SP-49 (cell line): ENCODE data around the gene NOL9.

DNA sequence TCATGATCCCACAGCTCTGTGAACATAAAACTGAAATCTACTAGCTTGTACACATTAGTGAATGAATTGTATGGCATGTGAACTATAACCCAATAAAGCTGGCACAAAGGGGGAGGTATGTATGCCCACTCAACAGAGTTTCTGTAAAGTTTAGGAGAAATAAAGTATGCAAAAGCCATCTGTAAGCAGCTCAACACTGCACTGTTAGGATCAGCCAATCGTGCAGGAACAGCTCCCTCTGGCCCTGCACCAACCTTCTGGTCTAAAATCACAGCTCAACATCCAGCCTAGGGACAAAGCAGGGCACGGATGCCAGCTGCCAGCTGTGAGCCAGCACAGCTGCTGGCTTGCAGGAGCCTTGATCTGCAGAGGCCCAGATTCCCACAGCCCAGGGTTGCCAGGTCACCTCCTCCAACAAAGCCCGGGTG lies 8.7 kb downstream of the ACOT7 start:
- PRO-cap: no peak

GRCh38 chr1:6417998-6418828 lies 1.5 kb downstream of the HES2 start:
- PRO-cap: no peak

GRCh38 chr1:6440227-6441233 lies 16.0 kb downstream of the ESPN start:
- PRO-cap: no peak

- PRO-cap: no peak
These were observed 4.9 kb downstream of the TNFRSF25 start for GRCh38 chr1:6461031-6461520.

DNA sequence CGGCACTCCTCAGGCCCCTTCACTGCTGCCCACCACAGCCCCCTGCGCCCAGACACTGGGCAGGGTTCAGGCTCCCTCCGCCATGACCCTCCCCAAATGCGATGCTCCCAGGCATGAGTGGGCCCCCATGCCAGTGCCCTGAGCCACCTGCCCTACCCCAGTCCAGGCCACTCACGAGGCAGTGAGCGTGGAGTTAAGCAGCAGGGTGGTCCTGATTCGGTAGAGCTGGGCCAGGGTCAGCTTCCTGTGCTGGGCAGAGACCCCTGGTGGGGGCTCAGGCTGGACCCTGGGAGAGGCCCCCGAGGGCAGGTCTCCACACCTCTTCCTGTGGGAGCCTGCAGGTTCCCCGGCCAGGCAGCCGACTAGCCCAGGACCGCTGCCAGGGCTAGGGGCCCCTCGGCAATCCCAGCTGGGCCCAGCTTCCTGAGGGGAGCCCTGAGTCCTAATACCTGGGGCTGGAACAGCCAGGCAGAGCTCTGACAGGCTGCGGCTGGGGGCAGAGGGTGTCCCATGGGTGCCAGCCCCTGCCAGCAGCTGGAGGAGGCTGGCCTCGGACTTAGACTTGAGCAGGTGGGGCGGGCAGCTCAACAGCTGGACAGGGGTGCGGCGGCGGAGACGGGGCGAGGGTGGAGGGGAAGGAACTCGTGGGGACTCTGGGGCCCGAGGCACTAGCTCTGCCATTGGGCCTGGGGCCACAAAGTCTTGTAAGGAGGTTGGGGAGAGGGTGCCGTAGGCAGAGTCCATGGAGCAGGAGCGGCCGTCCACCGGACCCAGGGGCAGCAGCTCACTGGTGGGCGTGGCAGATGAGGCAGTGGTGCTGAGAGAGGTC lies 1.9 kb upstream of the TNFRSF25 start:
- PRO-cap: no peak

GRCh38 chr1:6470307-6471233 lies 4.6 kb upstream of the TNFRSF25 start:
- PRO-cap: no peak

- PRO-cap: no peak
These were observed 28.9 kb downstream of the NOL9 start for GRCh38 chr1:6525142-6526043.

DNA sequence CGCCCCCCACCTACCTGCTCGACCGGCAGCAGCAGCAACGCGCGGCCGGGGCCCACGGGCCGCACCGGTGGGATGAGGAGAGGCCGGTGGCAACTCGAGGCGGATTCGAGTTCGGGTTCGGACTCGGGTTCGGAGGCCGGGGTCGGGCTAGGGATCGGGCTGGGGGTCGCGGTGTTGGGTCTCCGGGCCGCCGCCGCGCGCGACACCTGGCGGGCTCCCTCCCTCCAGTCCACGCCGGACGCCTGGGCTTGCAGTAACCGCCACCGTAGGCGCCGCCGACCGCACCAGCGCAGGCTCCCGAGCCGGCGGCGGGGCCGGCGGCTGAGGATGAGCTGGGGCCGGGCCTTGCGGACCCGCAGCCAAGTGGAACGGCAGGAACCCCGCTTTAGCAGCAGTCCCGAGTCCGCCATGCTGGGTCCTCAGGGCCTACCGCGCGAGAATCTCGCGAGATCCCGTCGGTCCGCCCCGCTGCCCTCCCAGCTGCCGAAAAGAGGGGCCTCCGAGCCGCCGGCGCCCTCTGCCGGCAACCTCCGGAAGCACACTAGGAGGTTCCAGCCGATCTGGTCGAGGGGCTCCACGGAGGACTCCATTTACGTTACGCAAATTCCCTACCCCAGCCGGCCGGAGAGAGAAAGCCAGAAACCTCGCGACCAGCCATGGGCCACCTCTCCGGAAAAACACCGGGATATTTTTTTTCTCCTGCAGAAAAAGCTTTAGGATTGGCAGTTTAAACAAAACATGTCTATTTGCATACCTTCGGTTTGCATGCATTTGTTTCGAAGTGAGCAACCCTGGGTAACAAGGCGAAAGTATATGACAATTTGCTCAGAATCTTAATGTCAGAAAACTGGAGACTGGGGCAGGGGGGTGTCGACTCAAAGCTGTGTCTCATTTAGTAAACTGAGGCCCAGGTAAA lies at the start of gene NOL9:
TSS of gene NOL9 (minus strand) at position 421 of the 916 bp plus-strand sequence.
- PRO-cap: bidirectional peak, plus-strand start at position 544 of the sequence, minus-strand start at position 421 of the sequence

DNA sequence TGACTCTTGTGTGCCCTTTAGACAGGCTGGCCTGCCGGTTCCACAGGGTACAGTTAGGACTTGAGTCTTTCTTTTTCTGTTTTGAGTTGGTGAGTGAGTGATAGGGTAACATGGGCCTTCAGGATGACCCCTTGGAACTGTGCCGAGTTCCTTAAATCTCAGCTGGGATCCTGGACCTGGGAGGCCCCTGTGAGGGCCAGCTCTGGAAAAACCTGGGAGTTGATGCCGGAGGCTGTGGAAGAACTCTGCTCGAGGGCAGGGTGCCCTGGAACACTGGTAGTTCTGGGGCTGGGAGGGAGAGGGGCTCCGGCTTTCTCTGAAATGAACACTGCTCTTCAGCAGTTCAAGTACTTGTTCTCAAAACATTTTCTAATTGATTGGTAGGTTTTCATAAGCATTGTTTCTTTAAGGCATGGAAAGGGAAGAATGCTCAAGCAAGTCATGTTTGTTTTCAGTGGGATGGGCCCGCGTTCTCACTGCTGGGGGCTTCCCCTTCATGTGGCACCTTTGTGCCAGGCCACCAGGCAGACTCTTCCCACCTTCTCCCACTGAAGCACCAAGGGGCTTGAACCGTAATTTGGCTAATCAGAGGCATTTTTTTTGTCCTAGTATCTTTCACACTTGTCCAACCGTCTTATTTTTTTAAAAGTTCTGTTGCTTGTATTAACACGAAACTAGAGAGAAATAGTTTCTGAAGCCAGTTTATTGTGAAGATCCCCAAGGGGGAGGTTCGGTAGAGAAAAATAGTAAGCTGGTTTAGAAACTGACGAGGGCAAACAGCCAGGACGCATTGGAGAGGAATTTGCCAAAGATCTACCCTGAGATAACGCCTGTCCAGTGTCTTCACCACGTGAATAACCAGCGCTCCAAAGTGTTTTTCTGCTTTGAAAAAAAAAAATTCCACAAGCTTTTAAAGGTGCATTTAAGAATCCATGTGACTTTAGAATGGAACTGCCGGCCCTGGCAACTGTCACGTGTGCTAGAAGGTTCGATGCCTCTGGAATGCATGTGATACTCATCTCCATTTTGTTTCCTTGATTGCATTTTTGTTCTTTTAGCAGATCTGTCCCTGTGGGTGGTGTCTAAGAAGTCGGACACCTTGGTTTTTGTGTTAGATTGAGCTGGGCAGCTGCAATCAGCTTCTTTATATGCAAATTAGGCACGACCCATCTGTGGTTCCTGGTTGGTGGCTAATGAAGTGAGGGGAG lies 1.6 kb upstream of the THAP3 start:
- PRO-cap: no peak

DNA sequence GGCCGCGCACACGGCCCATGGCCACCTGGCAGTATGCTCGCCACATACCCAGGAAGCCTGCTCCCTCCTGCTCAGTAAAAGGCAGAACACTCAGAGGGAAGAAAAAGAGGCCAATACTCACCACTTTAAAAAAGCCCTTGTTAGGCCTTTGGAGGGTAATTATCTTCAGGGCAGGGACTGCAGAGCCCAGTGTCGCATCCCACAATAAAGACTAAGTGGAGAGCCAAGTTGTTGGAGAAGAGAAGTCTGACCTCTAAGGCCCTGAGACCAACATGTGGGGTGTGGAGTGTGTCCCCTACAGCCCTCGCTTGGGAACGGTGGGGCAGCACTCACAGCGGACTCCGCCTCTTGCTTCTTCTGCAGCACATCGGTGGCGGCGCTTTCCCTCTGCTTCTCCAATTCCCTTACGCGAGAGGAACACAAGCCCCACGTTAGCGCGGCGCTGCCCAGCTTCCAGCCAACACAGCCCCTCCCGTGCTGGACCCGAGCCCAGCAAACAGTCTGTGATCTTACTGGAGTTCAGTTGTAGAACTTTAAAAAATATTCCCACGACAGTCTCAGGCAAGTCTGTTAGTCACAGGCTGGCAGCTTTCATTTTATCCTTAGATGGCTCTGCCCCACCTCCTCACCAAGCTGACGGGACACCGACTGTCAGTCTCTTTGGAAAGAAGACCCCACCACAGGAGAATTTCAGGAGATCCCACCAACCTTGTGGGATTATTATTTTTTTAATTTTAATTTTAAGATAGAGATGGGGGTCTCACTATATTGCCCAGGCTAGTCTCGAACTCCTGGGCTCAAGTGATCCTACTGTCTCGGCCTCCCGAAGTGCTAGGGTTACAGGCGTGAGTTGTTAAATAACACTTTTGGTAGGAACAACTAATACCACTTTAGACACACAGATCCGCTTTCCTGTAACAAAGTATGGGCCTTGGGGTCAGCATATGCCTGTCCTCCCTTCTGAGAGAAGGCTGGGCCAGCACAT lies 13.6 kb downstream of the THAP3 start:
- PRO-cap: no peak

- PRO-cap: no peak
These were observed 15.2 kb downstream of the DNAJC11 start for GRCh38 chr1:6686303-6686869.

DNA sequence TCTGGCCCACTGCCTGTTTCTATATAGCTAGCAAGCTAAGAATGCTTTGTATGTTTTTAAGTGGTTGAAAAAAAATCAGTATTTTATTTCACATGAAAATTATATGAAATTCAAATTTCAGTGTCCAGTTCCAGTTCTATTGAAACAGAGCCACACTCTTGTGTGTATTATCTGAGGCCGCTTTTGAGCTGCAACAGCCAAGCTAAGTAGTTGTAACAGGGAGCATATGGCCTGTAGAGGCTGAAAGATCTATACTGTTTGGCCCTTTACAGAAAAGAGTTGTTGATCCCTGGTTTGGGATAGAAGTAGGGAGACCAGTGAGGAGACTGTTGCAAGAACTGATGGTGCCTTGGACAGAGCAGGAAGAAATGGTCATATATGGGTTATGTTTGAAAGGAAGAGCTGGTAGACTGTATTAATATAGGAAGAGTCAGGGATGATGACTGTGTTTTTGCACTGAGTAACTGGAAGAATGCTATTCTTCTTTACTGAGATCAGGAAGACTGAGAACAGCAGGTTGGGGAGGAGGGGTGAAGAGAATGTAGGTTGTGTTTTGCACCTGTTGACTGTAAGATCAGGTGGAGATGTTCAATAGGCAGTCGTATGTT lies 96.9 kb downstream of the CAMTA1 start:
- PRO-cap: no peak

DNA sequence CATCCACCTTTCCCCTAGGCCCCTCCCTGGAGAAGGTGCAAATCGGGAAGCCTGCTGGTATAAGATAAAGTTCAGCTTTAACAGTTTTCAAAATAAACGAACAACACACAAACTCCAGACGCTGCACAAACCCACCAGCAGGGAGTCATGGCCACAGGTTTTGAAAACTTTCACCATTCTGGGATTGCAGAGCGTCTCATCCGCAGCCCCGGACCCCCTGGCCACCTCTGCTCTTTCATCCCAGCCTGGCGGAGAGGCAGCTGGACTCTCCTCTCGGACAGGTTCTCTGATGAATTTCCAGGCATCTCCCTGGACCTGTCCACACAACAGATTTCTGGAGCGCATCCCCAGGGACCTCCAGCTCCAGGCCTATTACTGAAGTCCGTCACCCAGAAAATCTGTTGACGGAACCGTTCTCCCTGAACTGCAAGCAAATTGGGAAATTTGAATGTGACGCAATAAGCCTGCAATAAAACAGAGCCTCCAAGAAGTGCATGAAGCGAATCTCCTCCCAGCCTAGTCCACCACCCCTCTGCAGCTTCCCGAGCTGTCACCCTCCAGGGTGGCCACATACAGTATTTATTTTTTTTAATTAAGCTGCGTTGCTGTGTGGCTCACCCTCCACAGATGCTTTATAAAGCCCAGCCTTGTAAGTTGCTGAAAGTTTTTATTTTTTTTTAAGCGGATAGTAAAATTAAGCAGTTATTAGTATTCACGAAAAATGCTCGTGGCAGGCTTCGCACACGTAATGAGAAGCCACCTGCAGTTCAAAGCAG lies 173.1 kb downstream of the CAMTA1 start:
- PRO-cap: no peak

DNA sequence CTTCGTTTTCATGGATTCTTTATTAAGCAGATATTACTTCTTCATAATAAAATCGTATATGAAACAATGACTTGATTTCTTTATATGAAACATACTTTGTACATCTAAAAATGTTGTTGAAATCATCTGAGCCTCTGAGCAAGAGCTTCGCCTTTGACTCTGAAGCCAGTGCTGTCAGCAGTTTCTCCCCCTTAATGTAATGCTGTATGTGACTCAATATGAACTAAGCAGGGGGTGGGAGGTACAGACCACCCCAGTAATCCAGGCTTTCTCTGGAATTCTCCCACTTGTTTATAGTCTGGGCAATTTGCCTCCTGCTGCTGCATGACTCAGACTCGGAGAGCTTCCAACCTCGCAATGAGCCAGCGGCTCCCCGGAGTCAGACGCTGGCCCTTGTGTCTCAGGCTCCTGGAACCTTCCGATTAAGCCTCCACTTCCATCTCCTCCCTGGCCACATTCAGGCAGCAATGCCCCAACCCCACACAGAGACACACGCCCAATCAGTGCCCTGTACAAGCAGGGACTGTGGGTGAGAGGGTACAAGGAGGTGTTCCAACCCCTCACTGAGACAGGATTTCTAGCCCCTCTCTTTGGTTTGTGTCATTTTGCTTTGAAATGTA lies 471.8 kb upstream of the VAMP3 start:
- PRO-cap: no peak

DNA sequence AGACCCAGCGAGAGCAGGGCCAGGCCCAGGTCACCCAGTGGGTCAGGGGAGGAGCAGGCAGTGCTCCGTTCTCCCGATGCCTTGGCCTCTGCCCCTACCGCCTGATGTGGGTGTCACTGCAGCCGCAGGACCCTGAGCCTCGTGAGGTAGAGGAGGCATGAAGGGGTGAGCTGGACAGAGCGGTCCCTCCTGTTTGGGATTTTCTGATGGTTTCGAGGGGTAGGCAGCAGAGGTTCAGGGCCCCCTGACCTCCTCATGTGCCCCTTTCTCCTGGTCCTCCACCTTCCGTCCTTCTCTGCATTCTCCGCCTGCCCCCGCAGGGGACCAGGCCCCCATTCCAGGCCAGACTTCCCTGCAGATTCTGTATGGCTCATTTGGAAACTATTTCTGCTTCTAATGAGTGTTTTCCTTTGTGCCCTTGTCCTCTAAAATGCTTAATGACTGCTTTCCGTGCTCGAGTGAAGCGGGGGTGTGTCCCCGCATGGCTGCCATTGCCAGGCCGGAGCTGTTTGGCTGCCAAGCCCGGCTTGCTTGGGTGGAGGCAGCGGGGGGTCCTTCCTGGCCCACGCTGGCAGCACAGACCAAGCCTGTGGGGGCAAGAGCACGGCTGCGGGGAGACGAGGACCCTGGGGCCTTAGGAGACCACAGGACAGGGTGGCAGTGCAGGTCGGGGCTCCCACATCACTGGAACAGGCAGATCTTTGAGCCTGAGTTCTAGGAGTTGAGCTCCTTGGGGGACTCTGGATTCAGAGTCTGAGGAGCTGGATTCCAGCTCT lies 299.3 kb upstream of the VAMP3 start:
- PRO-cap: no peak

- PRO-cap: no peak
These were observed 221.8 kb upstream of the VAMP3 start for GRCh38 chr1:7549157-7549748.

GRCh38 chr1:7550957-7551374 lies 220.1 kb upstream of the VAMP3 start:
- PRO-cap: no peak

GRCh38 chr1:7645092-7645569 lies 126.0 kb upstream of the VAMP3 start:
- PRO-cap: no peak

DNA sequence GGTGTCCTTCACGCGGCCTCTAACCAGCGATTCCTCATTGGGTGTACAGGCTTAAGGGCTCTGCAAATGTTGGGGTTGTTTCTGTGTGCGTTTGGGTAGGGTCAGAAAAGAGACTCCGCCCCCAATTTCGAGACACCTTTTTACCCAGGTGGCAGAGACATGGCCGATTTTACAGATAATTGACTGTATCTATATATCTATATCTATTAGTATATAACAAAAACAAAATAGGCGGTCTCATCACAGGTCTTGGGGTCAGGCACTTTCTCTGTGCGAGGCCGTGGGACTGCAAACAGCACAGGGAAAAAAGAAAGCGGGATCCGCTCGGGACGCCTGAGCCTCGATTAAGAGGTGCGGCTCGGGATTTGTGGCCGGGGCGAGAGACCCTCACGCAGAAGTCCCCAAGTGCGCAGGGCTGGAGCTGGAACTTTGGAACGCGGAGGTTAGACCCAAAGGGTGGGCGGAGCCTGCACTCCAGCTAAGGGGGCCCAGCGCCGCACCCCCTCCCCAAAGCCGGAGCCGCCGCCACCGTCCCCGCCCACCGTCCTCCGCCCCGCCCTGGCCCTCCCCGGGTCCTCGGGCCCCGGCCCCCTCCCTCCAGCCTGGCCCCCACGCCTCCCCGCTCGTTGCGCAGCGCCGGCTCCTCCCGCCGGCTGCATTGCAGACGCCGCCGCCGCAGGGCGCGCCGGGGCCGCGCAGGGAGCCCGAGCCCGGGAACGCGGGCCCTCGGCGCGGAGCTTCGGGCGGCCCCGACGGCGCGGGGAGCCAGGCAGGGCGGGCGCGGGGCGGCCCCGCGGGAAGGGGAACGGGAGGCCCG lies 67.4 kb upstream of the VAMP3 start:
- PRO-cap: no peak

DNA sequence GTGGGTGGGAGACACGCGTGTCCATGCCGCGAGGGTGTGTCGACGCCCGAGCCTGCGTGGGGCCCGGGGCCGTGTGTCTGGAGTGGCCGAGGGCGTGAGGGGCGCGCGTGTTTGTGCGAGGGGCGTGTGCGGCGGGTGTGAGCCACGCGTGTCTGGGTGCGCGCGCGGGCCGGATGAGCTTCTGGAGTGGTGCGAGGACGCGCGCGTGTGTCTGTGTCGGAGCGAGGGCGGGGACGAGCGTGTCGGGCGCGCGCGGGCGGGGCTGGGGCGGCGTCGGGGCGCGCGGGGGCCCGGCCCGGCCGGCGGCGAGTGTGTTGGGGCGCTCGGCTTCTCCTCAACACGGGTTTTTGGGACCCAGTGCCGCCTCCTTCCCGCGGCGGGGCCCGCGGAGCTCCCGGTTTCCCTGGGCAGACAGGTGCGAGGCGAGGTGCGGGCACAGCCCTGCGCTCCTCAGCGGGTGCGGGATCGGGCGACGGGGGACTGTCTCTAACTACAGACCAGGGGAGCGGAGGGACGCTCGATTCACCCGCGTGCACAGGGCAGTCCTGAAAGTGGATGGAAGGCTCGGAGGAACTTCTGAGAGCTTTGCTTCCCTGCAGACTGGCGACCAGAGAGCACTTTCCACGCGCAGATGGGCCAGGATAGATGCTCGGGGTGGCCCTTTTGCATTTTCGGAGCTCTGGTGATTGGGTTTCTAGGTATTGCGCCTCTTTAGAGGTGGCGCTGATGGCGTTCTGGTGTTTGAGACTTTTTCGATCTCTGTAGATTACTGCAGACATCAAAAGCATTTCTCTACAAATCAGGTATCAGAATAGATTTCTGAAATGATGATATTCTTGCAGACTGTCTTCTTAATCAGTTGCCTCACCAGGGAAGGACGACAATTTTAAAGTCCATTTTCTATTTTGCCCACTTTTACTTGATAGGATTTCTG lies 65.6 kb upstream of the VAMP3 start:
- PRO-cap: no peak